Choroid plexus epithelial cell (primary cell): ENCODE measurements around a stretch of chr18.

DNA sequence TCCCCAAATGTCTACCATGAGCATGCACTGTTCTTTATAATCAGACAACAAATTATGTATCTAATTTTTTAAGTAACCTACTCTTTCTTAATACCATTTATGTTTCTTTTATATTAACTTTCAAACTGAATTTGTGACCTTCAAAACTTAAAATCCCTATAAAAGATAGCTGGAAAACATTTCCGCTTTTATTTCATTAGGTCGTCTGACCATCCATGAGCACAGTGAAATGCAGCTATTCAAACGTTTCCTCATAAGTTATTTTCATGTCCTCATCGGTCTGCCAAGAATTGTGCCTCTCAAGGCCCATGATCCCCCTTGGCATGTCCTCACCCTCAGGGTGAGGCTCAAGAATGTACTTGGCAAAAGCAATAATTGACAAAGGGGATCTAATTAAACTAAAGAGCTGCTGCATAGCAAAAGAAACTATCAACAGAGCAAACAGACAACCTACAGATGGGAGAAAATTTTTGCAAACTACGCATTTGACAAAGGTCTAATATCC lies 12.4 kb downstream of the SLC66A2 start:
- RRBS = no CpG with 5 or more reads among the region's 5 CpGs

DNA sequence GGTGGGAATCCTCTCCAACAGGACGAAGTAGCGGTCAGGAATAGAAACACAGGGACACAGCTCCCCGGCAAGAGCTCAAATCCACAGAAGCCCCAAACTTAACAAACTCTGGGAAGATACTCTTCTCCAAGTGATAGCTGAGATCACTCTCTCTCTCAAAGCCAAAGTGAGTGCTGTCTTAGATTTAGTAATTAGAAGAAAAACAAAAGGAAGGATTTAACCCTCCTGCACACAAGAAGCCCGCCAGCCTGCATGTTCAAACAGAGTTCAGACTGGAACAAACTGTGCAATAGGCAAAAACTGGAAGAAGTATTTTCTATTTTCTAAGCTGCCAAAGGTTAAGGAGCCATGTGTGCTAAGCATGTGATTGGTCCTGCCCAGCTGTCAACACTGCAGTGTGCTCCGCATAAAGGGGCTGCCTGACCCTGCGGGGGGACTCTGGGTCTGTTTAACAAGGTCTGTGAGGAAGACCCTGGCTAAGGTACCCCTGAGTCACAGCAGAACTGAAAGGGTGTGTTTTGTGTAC lies 9.0 kb downstream of the SLC66A2 start:
- RRBS = no CpG with 5 or more reads among the region's 6 CpGs

DNA sequence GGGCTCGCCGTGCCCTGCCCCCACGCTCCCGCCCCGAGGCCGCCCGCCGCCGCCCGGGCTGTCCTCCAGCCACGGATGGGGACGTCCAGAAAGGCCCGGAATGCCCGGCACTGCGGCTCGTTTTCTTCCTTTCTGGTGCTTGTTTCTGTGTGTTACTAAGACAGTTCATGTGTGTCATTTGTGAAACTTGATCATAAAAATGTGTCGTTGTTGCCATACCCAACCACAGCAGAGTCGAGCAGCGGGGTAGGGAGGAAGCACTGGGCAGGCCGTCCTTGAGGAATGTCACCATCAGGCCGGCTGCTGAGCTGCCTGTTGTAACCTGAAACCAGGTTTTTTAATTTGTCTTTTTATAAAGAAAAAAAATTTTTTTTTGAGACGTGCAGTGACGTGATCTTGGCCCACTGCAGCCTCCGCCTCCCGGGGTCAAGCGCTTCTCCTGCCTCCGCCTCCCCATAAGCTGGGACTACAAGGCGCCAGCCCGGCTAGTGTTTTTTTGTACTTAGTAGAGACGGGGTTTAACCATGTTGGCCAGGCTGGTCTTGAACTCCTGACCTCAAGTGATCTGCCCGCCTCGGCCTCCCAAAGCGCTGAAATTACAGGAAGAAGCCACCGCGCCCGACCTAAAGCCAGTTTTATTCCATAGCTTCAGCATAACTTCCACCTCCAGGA lies 559 bp upstream of the TXNL4A start:
- RRBS = 6% methylated on average over 12 of the region's 36 CpGs

GRCh38 chr18:80116435-80116988 lies 7.5 kb downstream of the ADNP2 start:
- RRBS = no CpG with 5 or more reads among the region's 6 CpGs

GRCh38 chr18:80147305-80148160 lies 38.5 kb downstream of the ADNP2 start:
- RRBS = no CpG with 5 or more reads among the region's 48 CpGs

DNA sequence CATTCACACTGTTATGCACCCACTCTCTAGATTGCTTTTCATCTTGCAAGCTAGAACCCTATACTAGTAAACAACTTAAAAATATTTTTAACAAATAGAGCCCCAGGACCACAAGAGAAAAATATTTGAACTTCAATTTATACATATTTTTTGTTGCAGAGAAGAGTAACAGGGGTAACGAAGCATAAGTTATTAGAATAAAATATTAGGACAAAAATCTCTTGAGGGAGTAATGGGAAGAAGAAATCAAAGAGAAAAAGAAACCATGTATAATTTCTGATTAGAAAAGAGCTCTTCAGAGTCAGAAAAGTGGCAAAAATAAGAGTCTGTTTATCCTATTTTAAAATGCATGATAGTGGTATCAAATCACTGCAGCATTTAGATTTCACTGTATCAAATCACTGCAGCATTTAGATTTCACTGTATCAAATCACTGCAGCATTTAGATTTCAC lies 39.6 kb downstream of the PARD6G start:
- RRBS = no CpG with 5 or more reads among the region's 1 CpG

GRCh38 chr18:80210120-80210580 lies 37.2 kb downstream of the PARD6G start:
- RRBS = no CpG with 5 or more reads among the region's 4 CpGs